Tibial artery (tissue), 1 donor: ENCODE data around the gene ZNF804B.

- PRO-cap: no peak
Measured at GRCh38 chr7:84944748-84944995, 242.2 kb downstream of the SEMA3D start.

DNA sequence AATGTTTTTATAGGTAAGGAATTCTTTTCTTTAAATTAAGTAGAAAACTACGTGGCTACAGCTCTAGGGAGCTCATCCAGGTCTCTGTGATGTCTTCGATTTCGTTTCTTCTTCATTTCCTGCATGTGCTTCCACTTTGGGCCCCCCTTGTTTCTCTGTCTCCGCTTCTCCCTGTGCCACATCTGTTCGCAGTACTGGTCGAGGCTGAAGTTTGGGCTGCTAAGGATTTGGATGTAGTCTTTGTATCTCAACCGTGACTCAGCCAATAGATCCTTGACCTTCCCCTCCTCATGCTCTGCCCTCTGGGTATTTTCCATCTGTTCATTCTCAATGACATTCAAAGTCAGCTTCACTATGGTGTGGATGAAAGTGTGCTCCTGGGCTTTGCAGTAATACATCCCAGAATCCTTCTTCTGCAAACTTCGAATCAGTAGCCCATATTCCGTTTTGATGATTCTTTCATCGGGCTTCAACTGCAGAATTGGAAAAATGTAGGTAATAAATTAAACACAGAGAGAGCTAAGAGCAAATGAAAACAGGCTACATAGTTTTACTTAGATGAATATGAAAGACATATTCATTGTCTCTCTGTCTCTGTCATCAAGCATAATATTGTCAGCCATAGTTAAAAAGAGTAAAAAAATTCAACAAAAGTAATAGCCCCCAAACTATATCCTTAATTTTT lies 187.3 kb downstream of the SEMA3D start:
- PRO-cap: no peak

DNA sequence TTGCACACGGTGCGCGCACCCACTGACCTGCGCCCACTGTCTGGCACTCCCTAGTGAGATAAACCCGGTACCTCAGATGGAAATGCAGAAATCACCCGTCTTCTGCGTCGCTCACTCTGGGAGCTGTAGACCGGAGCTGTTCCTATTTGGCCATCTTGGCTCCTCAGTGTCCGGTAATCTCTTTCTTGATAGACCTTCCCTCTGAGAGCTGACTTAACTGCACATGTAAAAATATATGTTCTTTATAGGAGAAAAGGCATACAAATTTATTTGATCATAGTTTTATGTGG lies 148.7 kb upstream of the SEMA3D start:
- PRO-cap: no peak

DNA sequence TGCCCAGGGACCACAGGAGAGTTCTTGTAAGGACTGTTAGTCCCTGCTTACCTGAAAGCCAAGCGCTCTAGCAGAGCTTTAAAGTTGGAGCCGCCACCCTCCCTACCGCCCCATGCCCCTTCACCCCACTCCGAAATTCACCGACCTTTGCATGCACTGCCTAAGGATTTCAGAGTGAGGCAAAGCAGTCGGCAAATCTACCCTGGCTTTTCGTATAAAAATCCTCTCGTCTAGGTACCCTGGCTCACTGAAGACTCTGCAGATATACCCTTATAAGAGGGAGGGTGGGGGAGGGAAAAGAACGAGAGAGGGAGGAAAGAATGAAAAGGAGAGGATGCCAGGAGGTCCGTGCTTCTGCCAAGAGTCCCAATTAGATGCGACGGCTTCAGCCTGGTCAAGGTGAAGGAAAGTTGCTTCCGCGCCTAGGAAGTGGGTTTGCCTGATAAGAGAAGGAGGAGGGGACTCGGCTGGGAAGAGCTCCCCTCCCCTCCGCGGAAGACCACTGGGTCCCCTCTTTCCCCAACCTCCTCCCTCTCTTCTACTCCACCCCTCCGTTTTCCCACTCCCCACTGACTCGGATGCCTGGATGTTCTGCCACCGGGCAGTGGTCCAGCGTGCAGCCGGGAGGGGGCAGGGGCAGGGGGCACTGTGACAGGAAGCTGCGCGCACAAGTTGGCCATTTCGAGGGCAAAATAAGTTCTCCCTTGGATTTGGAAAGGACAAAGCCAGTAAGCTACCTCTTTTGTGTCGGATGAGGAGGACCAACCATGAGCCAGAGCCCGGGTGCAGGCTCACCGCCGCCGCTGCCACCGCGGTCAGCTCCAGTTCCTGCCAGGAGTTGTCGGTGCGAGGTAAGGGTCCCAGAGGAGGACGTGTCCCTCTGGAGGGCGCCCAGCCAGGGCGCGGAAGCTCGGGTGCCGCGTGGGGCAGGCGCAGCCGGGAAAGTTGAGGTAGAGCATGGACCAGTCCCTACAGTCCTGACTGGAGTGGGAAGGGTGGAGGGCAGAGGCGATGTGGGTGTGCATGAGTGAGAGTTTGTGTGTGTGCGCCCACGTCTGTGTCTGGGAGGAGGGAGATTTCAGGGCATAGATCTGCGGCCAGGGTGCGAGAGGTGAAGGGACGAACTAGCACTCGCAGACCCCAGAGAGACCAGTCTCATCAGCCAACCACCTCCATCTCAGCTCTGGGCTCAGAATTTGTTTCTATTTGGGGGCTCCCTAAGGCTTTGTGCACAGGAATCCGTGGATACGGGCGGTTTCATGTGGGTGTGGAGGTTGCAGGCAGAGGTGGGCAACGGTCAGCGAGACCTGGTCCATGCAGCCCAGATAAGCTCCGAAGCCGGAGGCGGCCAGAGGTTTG lies 792 bp downstream of the GRM3 start:
- PRO-cap: no peak

- PRO-cap: no peak
Measured at GRCh38 chr7:87004262-87005049, 55.0 kb downstream of the ELAPOR2 start.

DNA sequence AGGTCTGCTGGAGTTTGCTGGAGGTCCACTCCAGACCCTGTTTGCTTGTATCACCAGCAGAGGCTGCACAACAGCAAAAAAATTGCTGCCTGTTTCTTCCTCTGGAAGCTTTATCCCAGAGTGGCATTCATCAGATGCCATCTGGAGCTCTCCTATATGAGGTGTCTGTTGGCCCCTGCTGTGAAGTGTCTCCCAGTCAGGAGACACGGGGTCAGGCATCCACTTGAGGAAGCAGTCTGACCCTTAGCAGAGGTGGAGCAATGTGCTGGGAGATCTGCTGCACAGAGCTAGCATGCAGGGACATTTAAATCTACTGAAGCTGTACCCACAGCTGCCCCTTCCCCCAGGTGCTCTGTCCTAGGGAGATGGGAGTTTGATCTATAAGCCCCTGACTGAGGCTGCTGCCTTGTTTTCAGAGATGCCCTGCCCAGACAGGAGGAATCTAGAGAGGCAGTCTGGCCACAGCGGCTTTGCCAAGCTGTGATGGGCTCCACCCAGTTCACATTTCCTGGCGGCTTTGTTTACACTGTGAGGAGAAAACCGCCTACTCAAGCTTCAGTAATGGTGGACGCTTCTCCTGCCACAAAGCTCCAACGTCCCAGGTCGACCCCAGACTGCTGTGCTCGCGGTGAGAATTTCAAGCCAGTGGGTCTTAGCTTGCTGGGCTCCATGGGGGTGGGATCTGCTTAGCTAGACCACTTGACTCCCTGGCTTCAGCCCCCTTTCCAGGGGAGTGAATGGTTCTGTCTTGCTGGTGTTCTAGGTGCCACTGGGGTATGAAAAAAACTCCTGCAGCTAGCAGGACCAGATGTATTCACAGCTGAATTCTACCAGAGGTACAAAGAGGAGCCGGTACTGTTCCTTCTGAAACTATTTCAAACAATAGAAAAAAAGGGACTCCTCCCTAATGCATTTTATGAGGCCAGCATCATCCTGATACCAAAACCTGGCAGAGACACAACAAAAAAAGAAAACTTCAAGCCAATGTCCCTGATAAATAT lies 26.4 kb upstream of the CROT start:
- PRO-cap: no peak

- PRO-cap: no peak
Measured at GRCh38 chr7:87473281-87473709, 2.2 kb downstream of the ABCB4 start.

- PRO-cap: no peak
Measured at GRCh38 chr7:87628815-87629322, 671 bp downstream of the RUNDC3B start.

GRCh38 chr7:88225879-88226588 lies 6.2 kb upstream of the SRI start:
- PRO-cap: no peak

- PRO-cap: no peak
Measured at GRCh38 chr7:88291729-88292381, 14.8 kb downstream of the STEAP4 start.

GRCh38 chr7:88759191-88760138 lies at the start of gene ZNF804B:
Gene ZNF804B (plus strand): TSS chr7:88759700.
- PRO-cap: no peak

DNA sequence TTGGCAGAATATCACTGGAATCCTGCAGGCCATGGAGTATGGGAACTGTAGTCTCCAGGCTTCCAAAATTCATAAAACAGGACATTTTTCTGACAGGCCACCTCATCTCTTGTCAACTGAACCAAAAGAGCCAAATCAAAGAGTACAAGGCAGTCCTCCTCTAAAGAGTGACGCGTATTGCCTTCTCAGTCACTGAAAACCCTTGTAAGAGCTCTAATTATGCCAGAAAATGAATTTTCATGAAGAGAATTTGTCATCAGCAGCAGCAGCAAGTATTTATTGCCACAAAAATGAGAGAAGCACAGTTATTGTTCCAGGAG lies 314.4 kb upstream of the STEAP1 start:
- PRO-cap: no peak

DNA sequence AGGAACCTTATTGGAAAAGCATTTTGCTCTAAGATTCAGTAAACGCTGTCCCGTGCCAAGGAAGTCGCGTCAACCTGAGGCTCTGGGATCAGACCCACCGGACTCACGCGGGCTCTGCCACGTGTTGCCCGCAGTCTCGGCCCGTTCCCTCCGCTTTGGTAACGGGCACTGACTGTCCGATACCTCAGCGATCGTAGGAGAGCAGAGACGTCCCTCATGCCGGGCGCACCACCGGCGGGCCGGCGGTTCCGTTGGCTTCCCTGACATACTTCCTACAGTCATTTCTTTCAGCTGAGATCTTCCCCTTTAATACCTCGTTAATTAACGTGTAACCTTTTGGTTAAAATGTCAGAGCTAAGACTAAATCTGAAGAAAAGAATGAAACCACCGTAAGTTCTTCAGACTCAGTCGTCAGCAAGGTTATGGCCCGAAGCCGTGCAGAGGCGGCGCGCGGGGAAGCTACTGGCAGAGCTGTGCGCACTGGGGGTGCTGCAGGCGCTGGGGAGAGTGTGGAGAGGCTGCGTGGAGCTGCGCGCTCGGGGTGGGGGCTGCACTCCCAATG lies 35.7 kb upstream of the STEAP1 start:
- PRO-cap: no peak

DNA sequence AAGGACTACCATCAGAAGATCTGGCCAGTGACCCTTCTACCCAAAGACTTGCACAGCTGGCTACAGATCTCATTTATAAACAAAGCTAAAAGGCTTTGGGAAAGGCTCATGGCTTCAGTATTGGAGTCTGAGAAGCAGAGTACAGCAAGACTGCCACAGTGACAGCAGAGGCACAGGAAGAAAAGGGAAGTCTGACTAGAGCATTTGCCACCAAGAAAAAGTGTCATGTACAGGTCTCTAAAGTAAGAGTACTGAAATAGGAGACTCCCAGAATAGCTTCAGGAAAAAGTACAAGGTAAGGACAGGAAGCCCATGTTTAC lies 19.0 kb downstream of the STEAP1 start:
- PRO-cap: no peak

- PRO-cap: no peak
Measured at GRCh38 chr7:90269433-90270084, 24.6 kb downstream of the CFAP69 start.

GRCh38 chr7:90528528-90528941 lies 59.1 kb downstream of the PTTG1IP2 start:
- PRO-cap: no peak

DNA sequence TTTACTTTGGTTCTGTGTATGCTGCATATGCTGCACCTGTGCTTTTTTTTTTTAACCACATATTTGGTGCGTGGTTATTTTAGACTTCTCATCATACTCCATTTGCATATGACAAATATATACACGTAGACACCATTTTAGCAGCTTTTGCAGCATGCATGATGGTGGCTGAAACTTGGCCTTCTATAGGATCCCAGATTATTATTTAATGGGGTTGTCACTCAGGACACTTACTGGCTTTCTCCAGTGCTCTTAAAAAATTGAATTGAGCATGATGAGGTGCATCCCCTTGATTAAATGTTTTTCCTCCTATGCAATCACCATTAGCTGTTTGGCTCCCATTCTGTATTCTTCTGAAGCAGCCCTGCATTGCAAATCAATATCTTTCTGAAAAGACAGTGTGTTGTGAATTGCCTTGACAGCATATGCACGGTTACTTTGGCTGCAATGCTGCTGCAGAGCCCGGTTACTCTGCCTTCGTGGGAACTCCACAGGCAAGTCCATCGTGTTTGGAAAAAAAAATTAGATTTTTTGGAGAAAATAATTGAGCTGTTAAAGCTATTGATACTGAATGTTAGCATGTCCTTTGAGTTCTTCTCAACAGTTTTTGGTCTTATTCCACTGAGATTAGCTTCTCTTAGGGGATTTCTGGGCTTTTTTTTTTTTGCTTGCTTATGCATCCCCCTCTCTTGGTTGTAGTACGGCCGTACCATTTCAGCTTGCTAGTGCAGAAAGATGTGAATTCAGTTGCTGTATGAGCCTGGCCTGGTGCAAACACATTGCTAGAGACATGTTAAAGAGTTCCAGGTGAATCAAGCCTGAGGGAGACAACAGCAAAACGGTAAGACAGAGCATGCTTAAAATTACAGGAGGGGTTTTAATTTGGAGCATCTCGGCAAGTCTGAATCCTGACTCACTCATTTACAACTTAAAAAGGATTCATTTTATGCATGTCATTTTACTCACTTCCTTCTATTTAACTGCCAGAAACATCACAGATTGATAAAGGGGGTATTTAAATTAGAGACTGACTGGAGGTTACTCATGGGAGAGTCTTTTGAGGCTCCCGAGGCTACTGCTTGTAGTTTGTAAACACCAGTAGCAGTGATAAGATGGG lies 113.4 kb downstream of the CDK14 start:
- PRO-cap: no peak

- PRO-cap: no peak
Measured at GRCh38 chr7:90710234-90710874, 114.2 kb downstream of the CDK14 start.

DNA sequence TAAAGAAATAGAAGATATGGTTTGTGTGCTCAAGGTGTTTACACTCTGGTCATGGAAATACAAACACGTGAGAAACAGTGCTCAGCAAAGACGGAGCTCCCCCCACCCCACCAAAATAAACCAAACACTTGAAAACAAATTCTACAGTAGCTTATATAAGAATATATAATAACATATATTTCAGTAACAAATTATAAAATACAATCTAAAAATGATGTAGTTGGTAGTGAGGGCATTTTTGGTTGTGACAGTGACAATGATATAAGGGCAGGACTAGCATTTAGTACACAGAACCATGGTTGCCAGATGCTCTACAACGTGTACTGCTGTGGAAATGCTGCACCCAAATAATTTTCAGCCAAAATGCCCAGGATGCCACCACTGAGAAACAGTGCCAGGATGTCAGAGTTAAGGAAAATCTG lies 121.7 kb downstream of the CDK14 start:
- PRO-cap: no peak

GRCh38 chr7:90766684-90767024 lies 170.5 kb downstream of the CDK14 start:
- PRO-cap: unidirectional peak, minus-strand start at chr7:90766893